Skeletal muscle cell (primary cell): ENCODE measurements around a stretch of chr4.

GRCh38 chr4:139988827-139989202 is 165.2 kb downstream of the MAML3 start:
- RRBS, result no CpG with 5 or more reads among the region's 7 CpGs

- RRBS, result no CpG with 5 or more reads among the region's 9 CpGs
These were observed 126.7 kb downstream of the MAML3 start for GRCh38 chr4:140027002-140027891.

GRCh38 chr4:140095408-140096510 is 58.2 kb downstream of the MAML3 start:
- RRBS, result no CpG with 5 or more reads among the region's 12 CpGs

DNA sequence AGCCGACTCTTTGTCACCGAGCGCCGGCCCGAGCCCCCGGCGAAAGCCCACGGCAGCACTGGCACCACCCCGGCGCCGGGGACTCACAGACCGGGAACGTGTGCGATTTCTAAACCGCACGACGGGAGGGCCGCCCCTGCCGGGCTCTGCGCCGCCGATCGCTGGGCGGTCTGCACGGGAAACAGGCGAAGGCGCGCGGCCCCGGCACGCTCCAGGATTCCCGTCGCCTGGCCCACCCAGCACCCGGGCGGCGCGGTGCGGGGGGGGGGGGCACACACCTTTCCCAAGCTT is 2.6 kb downstream of the MAML3 start:
- RRBS, result under 1% methylated on average over 24 of the region's 38 CpGs

DNA sequence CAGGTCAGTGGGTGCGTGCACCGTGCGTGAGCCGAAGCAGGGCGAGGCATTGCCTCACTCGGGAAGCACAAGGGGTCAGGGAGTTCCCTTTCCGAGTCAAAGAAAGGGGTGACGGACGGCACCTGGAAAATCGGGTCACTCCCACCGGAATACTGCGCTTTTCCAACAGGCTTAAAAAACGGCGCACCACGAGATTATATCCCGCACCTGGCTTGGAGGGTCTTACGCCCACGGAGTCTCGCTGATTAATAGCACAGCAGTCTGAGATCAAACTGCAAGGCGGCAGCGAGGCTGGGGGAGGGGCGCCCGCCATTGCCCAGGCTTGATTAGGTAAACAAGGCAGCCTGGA is 14.0 kb downstream of the CLGN start:
- RRBS, result no CpG with 5 or more reads among the region's 23 CpGs

DNA sequence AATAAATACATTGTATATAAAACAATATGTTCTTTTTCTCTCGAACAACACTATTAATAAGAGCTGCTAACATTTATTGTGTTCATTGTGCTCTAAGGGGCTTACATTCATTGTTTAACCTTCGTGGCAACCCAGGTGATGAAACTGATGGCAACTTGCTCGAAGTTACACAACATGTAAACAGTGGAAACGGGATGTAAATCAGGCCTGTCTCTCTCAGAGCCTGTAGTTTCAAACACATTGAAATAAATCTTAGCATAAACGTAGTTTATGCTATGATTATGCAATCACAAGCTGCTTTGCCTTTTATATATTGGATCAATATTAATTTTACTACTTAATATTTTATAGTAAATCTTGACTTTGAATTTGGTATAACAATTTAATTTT is 631 bp upstream of the CLGN start:
- RRBS, result no CpG with 5 or more reads among the region's 5 CpGs

- RRBS, result under 1% methylated on average over 4 of the region's 9 CpGs
These were observed 162 bp downstream of the TBC1D9 start for GRCh38 chr4:140756186-140756259.

DNA sequence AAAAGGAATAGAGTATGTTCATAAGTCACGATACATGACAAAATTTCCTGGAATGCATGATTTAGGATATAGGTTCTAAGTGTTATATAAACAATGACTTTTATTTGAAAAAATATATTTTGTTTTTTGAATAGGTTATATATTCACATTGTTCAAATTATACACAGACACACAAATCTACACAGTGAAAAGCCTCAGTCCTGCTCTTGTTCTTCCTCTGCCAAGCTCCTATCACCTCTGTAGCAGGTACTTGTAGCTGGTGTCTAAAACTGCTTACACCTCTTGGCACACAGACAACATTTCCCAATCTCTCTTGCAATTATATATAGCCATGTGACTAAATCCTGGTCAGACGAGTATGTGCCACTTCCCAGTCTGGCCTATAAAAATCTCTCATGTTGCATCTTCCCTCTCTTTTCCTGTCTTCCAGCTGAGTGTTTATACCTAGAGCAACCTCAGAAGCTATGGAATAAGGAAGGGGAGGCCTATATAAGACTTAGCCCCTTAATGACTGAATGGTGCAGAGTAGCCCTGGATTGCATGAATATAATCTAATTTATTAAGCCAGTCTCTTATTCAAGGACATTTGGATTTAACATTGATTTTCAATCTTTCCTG is 105.9 kb downstream of the RNF150 start:
- RRBS, result no CpG with 5 or more reads among the region's 2 CpGs

- RRBS, result no CpG with 5 or more reads among the region's 2 CpGs
These were observed 6.8 kb downstream of the RNF150 start for GRCh38 chr4:141126434-141126835.

DNA sequence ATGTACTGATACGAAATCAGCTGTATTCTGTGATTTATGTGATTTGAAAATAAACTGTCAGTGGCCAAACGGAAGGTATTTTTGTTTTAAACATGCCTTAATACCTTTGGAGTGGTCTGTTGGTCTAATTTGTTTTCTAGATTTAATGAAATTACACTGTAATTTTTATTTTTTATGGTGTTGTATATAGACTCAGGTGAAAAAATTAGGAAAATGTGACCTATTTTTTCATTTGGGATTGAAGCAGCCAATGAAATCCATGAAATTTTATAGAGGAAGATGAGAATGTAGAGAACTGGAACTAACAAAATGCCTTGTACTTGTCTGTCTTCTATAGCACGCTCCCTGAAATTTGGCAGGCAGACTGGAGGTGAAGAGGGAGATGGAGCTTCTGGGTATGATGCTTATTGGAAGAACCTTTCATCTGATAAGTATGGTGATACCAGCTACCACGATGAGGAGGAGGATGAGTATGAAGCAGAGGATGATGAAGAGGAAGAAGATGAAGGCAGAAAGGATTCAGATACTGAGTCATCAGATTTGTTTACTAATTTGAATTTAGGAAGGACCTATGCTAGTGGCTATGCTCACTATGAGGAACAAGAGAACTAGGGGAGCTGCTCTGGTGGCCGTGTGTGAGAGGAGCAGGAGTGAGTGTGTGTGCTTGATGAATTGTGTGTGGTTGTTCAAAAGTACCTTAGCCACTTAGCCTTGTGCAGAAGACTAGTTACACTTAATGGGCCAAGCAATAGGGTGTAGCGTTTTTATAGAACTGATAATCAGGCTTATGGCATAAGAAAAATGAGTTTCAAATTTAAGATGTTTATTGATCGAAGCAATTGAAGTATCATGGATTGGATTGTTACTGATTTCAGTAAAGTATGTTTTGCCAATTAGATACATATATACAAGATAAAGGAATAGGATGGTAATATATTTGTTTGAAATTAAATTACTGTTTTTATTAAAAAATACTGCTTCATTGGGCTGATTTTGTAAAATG is 13.0 kb downstream of the ZNF330 start:
- RRBS, result no CpG with 5 or more reads among the region's 7 CpGs

DNA sequence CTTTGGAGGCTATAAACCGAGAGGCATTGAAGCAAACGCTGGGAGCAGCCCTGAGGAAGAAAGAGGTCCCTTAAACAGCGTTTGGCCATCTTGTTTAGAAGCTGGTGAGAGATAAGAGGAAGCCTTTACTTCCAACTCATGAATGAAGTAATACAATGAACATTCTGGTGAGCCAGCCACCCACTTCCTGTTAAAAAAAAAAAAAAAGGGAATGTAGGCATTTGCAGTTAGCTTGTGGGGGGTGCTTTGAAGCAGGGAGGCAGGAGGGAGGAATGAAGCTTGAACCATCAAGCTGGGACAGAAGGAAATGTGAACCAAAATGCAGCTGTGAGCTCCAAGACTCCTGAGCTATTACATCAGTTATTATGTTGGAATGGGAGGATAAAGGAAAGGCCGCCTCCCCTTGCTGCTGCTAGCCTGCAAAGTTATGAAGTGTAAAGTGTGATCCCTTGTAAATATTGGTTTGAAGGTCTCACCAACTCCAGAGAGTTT is 132.5 kb downstream of the ZNF330 start:
- RRBS, result no CpG with 5 or more reads among the region's 4 CpGs

GRCh38 chr4:142404869-142405899 is 440.9 kb downstream of the INPP4B start:
- RRBS, result no CpG with 5 or more reads among the region's 15 CpGs

DNA sequence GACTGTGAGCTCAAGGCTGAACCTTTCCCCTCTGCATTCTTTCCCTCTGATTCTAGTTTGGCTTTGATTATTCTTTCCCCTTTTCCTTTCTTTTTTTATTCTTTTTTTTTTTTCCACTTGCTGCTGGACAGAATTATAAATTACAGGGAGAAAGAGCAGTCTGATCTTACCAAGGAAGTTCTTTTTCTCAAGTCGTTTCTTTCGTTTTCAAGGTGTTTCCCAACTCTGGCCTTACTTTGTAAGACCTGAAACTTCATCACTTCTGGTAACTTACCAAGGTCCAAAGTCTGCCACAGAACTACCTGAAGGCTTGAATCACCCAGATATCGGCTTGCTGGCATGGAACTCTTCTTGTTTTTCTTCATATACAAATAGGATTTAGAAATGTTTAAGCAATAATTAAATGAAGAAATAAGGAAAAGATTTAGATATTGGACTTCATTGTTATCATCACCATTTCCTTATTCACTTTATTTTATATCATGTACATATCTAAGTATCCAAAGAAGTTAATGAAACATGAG is 278.0 kb downstream of the INPP4B start:
- RRBS, result no CpG with 5 or more reads among the region's 3 CpGs

DNA sequence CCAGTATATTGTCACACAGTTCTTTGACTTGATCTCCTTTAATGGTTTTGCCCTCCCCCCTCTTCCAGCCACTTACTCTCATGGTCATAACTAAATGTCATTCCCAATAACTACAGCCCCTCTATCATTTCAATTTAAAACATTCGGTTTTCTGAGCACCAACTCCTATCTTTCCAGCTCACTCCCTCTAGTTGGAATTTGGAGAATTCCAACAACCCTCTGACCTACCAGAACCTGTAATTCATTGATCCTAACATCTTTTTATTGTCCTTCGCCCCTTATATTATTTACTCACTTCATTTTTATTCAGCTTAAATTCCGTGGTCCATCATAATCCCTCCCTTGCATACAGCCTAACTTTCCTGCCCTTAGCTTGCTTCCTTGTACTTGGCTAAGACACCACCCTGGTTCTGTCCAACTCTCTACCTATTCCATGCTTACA is 21.6 kb upstream of the USP38 start:
- RRBS, result no CpG with 5 or more reads among the region's 3 CpGs

GRCh38 chr4:143186675-143187034 is 1.9 kb downstream of the USP38 start:
- RRBS, result no CpG with 5 or more reads among the region's 6 CpGs

DNA sequence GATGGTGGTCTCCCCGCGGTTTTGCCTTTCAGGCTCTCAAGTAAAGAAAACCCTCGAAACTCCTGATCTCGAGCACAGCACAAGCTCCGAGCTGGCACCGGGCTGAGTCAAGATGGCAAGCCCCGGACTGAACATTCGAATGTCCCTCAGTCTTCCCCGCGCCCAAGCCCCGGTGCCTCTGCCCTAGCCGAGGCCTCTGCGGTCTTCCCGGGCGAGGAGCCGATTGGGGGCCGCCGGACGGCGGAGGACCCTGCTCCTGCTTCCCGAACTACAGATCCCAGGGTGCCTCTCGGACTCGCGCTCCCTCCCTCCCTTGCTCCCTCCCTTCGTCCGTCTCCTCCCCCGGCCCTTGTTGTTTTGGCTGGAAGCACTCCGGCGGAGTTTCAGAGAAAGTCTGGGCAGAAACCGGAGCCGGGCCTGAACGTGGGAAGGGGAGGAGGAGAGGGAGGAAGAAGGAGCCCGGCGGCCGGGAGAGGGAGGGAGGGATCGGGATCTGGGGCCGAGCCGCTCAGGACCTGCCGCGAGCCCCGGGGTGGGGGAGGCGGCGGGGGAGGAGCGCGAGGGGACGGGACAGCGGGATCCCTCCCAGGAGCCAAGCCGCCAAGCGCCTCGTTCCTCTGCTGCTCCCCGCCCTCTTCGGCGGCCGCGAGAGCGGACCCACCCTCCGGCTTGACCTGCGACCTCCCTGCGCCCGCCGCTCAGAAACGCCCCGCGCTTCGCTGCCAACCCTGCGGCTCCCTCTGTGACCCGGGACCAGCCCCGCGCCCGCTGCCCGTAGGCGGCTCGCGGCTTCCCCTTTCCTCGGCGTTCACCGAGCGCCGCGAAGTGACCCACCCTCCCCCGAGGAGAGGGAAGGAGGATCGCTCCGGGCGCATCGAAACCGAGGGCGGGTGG is 602 bp upstream of the GAB1 start:
- RRBS, result 1% methylated on average over 22 of the region's 87 CpGs

- RRBS, result no CpG with 5 or more reads among the region's 7 CpGs
These were observed 11.7 kb downstream of the GAB1 start for GRCh38 chr4:143348125-143349083.

DNA sequence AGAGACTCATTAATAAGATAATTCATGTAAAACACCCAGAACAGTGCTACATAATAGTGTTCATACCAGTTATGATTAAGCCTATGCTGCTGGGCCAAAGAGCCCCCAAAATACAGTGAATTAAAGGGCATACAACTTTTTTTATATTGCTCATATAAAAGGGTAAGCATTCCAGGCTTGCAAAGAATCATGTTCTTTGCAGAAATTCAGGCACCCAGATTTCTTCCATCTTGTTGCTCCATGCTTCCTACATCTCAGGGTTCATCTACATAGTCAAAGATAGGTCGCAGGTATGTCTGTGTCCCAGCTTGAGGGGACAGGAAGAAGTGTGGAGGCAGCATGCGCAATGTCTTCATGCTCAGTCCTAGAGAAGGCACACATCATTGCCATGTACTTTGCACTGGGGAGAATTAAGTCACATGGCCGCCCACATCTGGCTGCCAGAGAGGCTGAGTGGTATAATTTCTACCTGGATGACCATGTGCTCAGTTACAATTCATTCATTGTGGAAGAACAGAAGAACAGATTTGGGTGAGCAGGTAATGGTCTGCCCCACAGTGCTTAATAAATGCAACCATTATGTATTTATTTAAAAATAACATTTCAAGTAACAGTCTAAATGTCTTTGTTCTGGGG is 54.0 kb downstream of the GAB1 start:
- RRBS, result no CpG with 5 or more reads among the region's 3 CpGs

GRCh38 chr4:143402479-143403208 is 66.0 kb downstream of the GAB1 start:
- RRBS, result no CpG with 5 or more reads among the region's 3 CpGs

DNA sequence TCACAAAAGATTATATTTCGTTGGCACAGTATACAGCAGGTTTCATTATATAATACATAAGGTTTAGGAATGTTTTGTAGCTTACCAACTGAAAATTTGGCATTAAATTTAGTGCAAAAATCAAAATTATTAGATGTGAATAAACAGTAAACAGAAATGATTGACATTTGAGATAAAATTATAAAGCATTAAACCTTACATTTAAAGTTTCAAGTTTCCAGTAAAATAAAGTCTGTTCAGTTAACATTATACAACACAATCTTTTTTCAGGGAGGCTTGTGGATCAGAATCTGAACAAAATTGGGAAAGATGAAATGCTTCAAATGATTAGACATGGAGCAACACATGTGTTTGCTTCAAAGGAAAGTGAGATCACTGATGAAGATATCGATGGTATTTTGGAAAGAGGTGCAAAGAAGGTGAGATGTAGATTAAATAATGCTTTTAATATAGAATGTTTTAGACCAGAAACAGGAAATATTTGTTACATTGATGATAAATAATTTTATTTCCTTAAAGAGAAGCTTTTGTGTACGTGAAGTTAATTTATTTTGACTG is 29.8 kb downstream of the SMARCA5 start:
- RRBS, result no CpG with 5 or more reads among the region's 3 CpGs